GM23248 (cell line): ENCODE results near the gene PHF11.

DNA sequence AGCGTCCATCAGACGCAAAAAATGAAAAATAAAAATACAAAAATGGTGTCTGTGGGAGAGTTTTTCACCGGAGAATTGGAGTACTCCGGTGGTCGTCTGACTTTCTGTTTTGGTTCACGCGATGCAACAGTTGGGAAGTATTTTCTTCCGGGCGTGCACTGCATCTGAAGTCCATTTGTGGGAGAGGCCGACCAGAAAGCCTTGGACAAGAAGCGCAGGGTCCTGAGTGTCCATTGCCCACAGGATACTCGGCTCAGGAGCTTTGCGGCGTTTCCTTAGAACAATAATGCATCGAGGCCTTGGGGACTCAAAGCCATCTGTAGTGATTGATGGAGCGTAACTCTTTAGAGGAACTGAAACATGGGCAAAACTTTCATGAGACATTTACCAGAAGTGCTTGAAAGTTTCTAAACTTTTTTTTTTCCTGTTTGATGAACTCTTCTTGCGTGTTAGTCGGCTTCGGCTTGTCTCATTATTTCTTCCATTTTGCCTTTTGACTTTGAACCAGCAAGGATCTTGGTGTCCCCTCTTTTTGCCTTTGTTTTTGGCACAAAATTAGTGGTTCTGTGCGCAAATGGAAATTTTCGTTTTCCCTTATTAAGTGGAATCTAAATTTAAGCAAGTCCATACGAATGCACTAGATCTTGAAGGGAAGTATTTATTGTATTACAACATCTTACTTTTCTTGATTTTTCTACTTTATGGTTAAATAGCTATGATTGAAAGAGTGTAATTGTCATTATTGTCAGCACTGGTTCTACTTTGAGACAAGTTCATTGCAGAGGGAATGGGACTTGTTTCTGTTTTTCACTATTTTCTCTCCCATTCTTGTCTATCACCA lies 1.0 kb downstream of the RB1 start:
- RAMPAGE, long total RNA: no peak

- RAMPAGE, long total RNA: no peak
Observed at GRCh38 chr13:48402753-48403971, 9.8 kb downstream of the LPAR6 start.

DNA sequence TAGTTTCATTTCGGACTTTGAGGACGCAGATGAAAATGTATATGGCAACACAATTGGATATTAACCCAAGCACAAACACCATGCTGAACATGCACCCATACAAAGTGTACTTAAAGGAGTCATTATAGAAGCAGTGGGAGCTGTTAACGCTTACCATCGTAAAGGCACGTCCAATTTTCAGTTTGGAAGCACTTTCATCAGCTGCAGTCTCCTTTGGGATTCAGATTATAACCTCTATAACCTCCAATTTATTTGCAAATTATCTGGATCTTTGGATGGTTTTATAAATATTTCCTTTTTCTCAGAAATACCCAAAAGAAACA lies 685 bp downstream of the LPAR6 start:
- RAMPAGE, long total RNA: no peak

- RAMPAGE, long total RNA: no peak
Observed at GRCh38 chr13:48500786-48501209, 32.1 kb downstream of the RCBTB2 start.

GRCh38 chr13:48571511-48572088 lies 38.7 kb upstream of the RCBTB2 start:
- RAMPAGE, long total RNA: no peak

- RAMPAGE, long total RNA: no peak
Observed at GRCh38 chr13:48585360-48585720, 52.5 kb upstream of the RCBTB2 start.

- RAMPAGE, long total RNA: no peak
Observed at GRCh38 chr13:48594476-48594932, 59.2 kb upstream of the CYSLTR2 start.

DNA sequence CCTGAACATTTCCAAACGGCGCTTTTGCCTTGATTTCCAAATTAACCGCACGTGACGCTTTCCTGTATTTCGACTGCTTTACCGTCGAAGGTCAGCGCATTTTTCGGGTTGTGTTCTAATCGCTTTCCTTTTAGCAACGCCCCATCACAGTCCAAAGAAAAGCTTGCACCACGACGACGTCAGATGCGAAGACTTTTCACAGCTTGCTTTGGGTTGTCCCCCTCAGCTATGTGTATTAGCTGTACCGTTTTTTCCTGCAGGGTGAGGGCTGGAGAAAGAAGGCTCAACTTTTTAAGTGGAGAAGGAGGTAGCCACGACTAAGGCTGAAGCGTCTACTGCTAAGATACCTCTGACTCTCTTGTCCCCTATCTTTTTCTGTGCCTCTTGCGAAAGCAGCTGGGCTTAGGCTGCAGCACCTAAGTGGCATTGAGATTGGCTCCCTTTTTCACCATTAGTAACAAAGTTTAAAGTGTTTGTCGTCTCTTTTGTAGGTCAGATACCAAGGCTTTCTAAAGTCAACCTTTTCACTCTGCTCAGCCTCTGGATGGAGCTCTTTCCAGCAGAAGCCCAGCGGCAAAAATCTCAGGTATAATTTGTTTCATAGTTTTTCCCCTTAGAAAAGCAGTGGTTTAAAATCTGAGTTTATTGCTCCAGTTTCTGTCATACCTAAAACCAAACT lies 794 bp downstream of the CDADC1 start:
- RAMPAGE, long total RNA: no peak

DNA sequence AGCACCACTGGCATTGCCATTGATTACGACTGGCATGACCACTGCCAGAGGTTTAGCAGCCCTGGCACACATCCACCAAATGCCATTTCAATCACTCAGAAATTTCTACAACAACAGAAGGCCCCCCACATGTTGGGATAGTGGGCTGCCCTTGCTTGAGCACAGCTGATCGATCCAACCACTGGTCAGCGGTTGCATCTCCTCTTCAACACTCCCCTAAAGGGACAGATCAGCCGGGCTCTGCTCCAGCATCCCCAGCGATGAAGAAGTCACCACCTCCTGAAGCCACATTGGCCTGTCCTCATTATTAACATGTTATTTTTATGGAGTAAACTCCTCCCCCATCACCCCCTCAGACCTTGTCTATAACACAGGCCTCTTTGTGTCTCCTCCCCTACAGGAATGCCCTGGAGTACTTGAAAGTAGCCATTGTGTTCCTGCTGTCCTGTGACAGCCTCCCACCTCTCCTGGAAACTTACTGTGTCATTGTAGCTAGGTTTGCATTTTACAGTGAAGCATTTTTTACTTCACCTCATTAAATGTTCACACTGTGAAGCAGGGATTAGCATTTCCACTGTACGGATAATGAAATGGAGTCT lies 51.4 kb downstream of the CDADC1 start:
- RAMPAGE, long total RNA: no peak

- RAMPAGE, long total RNA: no peak
Observed at GRCh38 chr13:49308613-49309480, 61.1 kb downstream of the CDADC1 start.

DNA sequence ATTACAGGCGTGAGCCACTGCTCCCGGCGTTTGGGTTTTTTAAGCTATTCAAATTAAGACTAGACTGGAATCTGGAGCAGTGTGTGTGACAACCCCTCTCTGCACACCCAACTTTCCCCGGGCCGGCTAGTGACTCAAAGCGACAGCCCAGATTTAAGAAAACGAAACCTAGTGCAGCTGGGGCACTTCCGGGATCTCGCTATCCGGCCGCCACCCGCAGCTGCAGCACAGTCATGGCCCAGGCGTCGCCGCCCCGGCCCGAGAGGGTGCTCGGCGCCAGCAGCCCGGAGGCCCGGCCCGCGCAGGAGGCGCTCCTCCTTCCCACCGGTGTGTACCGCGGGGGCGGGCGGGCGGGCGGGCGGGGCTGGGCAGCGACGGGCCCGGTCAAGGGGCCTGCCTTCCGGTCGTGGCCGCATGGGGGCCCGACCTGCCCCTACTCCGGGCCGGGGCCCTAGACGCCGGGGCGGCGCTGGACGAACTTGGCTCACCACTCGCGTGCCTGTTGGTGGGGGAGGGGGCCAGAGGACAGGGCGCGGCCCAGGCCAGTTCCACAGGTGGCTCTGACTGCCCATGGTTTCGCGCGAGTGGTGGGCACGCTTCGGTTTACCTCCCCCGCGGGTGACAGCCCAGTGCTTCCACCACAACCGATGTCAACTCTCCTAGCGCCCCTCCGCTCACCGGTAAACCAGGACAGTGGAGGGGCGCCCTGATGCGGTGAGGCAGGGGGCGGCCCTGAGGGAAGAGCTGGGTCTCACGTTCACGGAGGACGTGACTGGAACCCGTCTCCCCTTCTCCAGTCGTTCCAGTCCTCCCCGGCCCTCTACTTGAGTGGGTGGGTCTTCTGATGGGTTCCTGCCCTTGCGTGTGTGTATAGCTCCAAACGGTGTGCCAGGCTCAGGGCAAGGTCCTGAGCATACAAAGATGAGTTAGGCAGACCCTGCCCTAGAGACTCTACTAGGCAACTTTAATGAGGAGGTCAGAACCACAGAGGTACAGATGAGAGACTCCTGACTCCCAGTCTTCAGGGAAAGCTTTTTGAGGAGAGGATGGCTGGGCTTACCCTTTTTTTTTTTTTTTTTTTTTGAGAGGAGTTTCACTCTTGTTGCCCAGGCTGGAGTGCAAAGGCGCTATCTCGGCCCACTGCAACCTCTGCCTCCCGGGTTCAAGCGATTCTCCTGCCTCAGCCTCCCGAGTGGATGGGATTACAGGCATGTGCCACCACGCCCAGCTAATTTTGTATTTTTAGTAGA lies at the start of gene PHF11:
TSS of gene PHF11 (plus strand) at position 185 of the 1,250 bp plus-strand sequence.
- RAMPAGE, long total RNA: start-site peak on the plus strand centred at position 209 of the sequence, 45 bp wide, 84 and 33 reads in 2 replicates

- RAMPAGE, long total RNA: no peak
Observed at GRCh38 chr13:49530295-49530899, 34.6 kb downstream of the PHF11 start.

DNA sequence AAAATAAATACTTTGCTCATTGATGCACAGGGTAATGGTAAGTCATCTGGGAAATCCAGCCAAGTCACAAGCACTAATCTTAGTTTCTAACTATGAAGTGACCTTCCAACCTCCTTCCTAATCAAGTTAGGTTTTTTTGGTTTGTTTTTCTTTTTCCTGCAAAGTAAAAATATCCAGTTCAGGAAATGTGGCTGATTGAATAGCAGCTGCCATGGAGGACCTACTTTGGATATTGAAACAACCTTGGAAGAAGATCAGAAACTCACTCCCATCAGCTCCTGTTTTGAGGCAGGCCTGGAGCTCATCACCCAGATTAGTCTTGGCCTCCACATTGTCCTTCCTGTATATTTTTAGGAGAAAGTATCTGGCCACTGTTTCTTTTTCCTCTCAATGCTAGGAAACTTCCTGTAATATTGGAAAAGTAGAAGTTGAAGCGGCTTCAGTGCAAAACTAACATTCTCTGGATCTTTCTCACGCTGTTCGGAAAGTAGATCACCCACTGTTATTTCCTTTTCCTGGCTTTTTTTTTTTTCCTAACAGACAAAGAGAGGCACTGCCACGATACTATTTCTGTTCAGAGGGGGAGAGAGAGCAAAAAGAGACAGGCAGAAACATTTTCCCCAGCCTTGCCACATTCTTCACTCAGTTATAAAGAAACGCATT lies 12.2 kb upstream of the ARL11 start:
- RAMPAGE, long total RNA: no peak

GRCh38 chr13:49625374-49626160 lies 2.7 kb upstream of the ARL11 start:
- RAMPAGE, long total RNA: no peak

- RAMPAGE, long total RNA: no peak
Observed at GRCh38 chr13:49697541-49697771, 6.2 kb upstream of the EBPL start.

DNA sequence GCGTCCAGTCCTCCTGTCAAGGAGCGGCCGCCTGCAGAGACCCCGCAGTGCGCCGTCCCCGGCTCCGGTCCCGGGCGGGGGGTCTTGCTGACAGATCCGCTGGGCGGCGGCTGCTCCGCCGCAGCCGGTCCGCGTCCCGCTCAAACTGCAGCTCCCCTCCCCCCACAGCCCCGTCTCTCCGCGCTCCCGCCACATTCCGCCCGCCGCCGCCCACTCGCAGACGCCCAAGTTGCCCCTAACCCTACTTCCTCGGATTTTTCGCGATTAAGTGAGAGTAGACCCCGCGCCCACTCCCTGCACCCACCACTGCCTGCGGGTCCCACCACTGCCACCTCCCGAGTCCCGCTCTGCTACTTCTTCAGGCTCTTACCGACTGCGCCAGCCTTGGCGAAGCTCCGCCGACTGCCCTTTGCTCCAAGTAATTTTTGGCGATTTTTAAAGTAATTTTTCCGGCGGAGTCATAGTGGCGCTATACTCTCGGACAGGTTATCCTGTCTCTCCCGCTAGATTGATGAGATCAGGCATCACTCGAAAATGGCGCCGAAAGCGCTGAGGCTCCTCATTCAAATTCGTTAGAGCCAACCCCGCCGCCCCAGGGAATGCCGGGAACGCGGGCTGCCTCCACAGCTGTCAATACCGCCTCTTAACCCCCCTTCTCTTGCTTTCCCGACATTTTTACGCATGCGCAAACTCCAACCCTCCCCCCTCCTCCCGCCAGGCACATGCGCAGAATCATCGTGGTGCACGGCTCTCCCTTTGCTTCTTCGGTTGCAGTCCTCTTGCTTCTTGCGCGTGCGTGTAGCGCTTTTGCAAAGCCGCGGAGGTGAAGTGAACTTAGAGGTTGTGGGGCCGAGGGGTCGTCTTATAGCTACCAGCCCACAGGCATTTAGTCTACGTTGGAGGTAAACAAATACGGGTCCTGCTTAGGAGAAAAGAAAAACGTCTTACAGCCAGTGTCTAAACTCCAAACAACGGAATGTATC lies 66.5 kb downstream of the KCNRG start:
- RAMPAGE, long total RNA: start-site peak on the minus strand centred at position 552 of the sequence, 28 bp wide, 44 and 47 reads in 2 replicates; start-site peak on the plus strand centred at position 790 of the sequence, 29 bp wide, 50 and 84 reads in 2 replicates

GRCh38 chr13:50119523-50120116 lies 104.4 kb downstream of the KCNRG start:
- RAMPAGE, long total RNA: no peak

- RAMPAGE, long total RNA: no peak
Observed at GRCh38 chr13:50122274-50123364, 107.4 kb downstream of the KCNRG start.

DNA sequence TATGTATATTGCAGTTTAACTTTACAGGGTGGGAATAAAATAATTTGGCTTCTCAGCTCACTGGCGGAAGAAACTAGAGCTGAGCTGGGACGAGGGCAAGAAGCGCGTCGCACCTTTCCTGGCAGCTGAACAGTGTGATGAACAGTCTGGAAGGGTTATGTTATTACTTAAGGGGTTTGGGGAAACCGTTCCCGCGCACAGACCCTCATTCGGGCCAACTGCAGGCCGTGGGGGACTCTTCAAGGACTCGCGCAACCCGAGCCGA lies 111.3 kb downstream of the KCNRG start:
- RAMPAGE, long total RNA: no peak

DNA sequence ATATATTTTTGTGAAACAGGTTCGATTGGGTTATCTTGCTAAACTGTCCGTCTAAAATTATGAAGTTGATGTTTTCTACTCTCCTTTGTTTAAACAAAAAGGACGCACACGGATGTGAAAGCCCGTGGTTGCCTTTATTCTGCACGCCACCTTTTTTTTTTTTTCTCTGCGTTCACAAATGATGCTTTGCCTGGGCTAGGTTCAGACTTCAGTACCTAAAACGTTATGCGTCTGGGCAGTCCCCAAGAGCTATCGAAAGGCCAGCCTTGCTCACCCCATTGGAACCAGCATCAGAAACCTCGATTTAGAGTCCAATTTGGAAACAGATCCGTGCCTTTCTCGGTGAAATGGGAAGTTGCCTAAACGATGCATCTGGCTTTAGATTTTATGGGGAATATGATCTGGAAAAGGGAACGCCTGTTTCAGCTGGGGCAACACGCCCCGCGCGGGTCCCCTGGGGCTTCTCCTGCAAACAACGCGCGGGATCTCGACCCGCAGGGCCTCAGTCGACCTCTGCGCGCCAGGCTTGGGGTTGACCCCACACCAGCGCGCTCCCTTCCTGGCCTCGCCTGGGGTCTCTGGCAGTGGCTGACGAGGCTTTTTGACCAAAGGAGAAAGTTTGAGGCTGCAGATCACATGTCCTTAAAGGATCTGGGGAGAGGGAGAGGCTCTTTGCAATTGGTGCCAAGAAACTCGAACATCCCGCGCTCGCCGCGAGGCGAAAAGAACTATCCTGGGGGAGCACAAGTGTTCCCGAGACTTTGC lies 114.1 kb downstream of the KCNRG start:
- RAMPAGE, long total RNA: no peak